Left ventricle myocardium (tissue), 1 donor: ENCODE results near the genes BASP1 and PRDM9.

GRCh38 chr5:17077949-17078245, 139.5 kb upstream of the BASP1 start:
- PRO-cap = no peak

GRCh38 chr5:17217188-17217962, at the start of gene BASP1:
BASP1 (plus strand) TSS chr5:17217631.
- PRO-cap = unidirectional peak, plus-strand start at chr5:17217631

DNA sequence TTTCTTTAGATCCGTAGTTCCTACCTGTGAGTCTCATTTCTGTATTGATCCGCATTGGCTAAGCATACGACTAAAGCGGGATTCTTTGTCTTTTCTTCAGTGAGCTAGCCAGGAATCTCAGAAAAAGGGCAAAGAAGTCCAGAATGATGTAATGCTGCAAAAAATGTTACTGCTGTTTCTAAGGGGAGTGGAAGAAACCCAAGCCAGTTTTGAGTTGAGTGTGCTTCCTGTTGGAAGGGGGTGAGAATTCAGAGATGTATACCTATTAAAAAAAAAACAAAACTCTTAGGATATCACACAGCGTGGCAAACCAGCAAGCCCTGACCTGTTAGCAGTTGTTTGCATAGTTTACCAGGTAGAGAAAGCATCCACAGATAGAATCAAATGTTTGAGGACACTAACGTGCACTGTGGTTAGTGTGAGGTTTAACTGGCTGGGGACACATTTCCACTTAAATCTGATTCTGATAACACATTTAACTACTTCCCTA, 11.4 kb downstream of the BASP1 start:
- PRO-cap = no peak

GRCh38 chr5:17269117-17269681, 51.8 kb downstream of the BASP1 start:
- PRO-cap = no peak

DNA sequence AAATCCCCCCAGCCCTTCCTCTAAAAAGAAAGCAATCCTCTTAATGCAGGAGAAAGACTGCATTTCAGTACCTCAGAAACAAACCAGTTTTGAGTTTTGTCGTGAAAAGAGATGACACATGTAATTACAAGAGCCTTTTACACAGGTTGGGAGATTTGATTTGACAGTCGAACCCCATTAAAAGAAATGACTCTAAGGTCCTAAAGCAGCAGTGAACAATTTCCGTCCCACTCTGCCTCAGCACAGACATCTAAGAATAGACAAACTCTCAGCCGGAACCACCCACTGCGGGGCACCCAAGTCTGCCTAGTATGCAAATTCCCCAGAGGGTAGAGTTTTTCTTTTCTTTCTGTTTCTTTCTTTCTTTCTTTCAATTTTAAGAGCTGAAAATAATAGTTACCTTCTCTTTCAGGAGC, 64.9 kb downstream of the BASP1 start:
- PRO-cap = no peak

- PRO-cap = no peak
Observed at GRCh38 chr5:17317581-17318210, 100.3 kb downstream of the BASP1 start.

- PRO-cap = no peak
Observed at GRCh38 chr5:17443803-17444258, 48.0 kb downstream of the H3Y2 start.

- PRO-cap = no peak
Observed at GRCh38 chr5:19184132-19184420, 803.9 kb downstream of the CDH18 start.

DNA sequence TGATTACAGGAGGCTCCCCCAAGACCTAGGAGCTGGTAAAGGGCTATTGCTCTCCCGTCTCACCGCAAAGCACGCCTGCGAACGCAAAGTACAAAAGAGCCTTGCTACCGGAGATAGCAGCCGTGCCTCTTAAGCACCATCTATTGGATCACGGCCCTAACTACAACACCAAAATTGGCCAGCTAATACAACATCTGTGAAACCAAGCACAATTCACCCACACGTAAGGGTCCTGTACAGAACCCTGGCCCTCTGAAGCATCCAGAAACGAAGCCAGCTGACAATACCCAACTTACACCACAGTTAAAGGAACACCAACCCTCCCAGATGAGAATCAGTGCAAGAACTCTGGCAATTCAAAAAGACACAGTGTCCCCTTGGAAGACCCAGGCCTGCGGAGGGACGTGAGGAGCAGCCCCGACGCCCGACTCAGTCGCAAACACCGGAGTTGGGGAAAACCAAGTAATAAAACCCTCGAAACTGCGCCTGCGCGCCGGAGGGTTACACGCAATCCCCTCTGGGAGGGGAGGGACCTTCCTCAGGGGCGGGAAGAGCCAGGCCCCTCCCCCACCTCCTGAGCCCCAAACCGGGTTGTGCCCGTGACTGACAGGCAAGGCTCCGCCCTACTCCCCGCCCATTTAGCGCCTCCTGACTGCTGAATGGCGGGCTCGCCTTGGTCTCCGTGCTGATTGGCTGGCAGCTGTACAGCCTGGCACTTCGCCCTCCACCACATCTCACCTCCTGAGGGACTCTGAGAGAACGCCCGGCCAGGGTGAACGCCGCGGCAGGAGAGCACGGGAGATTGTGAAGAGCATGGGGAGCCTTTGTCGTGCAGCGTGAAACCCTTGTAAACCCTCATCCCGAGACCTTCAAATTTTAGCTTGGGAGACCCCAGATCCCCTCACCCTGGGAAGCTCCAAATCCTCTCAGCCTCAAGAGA, at the start of gene PRDM9:
PRDM9 (plus strand) TSS at position 744 of the 940 bp plus-strand sequence.
- PRO-cap = bidirectional peak, plus-strand start at position 770 of the sequence, minus-strand start at position 441 of the sequence

GRCh38 chr5:25445305-25446349, 800.8 kb upstream of the CDH10 start:
- PRO-cap = no peak

DNA sequence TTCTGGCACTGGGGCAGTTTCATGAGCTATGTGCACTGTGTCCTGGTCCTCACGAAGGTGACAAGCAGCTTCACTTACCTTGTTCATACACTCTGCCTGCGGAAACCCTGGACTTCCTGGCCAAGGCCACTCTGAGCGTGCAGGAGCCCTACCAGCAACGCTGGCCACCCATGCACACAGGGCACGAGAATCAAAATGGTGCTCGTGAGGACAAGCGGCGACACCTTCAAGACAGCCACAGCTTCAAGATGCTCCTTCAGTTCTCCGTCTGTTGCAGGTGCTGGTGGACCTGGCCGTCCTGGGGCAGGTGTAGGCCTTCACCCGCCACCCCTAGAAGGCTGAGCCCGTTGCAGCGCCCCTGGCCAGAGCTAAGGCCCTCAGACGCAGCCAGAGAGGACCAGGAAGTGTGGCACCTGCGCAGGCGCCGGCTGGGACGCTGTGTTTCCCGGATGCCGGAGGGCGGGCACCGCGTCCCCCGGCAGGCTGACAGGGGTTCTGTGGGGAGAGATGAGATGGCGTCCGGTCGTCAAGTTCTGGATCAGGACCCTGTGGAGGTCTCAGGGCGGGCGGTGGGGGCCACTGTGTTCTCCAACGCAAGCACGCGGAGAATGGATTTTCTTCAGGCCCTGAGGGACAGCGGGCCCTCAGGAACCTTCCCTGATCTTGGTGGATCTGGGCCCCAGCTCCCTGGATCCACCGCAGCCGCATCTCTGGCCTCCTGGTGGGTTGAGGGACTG, 1770.7 kb upstream of the CDH9 start:
- PRO-cap = no peak

- PRO-cap = no peak
Observed at GRCh38 chr5:29382590-29383051, 1810.9 kb upstream of the CDH6 start.

DNA sequence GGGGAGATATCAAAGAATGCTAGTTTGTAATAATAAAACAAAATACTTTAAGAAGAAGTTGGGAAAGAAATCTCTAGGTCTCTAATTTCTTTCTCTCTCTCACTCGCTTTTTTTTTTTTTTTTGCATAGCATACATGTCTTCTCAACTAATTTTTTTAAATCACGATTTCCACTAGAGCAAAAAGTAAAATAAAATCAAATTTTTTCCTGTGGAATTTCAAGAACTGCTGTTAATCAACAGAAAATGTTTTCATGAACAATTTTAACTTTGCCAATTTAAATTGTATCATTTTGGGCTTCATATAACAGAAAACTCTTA, 970.5 kb upstream of the CDH6 start:
- PRO-cap = no peak

GRCh38 chr5:31193944-31194146, 359 bp downstream of the CDH6 start:
- PRO-cap = unidirectional peak, plus-strand start at chr5:31194023

- PRO-cap = no peak
Observed at GRCh38 chr5:31556306-31556818, 24.3 kb downstream of the C5orf22 start.

DNA sequence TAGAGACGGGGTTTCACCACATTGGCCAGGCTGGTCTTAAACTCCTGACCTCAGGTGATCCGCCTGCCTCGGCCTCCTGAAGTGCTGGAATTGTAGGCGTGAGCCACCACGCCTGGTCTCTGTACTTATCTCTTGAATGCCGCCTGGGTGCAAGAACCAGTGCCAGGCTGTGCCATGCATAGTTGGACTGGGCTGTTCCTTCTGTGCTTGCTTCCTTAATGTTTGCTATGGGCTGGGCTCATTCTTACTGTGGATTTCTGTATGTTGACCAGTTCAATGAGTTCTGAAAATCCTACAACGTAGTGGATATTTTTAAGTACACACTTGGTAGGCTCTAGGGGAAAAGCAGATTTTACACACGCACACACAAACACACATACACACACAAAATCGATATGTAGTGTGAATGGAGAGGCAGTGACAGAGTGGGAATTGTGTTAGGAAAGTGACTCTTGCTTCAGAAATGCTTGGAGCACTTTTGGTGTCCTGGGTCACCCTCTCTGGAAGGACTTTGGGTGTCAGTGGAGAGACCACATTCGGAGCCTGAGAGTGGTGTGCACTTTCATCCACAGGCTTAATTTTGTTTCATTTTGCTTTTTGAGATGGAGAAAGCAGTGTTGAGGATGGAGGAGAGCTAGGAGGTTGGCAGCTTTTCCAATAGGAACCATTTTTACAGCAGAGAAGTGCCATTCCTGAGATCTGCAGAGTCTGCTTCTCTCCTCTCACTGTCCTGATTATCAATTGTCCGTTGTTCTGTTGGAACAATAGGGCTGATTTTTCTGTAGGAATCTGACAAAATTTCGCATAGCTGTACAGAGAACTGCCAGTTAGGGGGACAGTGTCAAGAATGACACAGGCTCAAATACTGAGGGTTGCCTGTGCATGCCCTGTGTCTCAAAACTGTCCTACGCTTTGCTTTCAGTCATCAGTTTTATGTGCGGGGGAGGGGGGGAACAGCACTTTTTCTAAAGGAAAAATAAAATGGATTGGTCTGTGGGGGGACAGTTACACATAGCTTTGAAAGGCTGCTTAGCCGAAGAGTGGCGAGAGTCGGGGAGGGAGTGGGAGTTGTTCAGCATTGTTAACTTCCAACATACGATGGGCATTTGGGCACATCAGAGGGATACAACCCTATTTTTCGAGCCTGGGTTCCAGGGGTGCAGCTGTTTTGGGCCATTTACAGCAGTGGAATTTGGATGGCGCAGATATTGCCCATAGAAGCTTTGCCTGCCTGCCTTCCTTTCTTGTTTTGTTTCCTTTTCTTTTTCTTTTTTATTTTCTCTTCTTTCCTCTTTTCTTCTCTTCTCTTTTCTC, 248.4 kb downstream of the PDZD2 start:
- PRO-cap = no peak

- PRO-cap = no peak
Observed at GRCh38 chr5:31935788-31936604, 238.1 kb downstream of the GOLPH3 start.

DNA sequence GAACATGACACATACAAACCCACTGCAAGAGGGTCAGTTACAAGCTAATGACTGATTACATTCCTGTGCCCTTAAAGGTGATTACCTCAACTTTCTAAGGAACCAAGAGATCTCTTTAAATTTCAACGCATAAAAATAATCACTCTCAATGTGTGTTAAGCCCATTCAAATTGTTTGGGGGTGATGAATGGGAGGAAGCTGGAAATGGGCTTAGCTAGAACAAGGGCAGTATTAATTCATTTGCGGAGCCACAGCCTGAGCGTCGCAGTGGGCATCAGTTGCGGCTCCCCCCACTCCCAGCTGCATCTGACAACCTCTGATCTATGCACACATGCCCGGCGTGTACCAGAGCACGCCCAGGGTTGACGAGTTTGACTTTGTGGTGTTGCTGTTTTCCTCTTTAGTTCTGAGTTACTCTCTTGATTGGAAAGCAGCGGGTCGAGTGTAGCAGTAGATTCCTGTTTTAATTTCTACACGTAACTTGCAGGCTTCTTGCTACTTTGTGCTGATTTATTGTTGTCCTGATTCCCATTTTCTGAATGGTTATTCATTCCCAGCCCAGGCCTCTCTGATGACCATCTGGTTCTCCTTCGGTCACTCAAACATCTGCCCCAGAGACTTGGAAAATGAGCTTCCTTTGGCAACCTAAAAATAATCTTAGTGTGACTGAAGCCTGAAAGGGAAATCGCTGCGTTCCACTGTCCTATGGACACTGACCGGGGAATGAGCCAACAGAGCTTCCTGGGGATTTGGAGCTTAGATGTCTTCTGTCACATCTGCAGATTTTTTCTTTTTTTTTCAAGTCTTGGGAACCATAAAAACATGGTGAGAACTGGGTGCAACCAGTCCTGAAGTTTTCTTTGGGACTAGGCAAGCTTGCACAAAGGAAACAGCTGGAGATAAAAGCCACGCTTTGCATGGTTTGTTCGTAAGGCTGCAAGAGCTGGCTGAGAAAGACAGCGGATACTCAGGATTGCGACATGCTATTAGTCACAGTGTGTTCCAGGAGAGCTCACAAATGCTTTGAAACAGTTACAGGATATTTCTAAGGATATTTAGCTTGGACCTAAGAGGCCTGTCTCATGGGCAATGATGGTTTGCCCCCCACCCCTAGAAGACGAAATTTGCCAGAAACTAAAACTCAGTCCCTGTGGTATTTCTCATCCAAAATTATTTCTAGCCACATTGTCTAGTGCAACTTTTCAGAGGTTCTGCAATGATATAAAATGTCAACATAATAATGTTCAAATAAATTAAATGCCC, 146.4 kb downstream of the GOLPH3 start:
- PRO-cap = no peak

GRCh38 chr5:32134736-32135438, 39.2 kb downstream of the GOLPH3 start:
- PRO-cap = no peak

DNA sequence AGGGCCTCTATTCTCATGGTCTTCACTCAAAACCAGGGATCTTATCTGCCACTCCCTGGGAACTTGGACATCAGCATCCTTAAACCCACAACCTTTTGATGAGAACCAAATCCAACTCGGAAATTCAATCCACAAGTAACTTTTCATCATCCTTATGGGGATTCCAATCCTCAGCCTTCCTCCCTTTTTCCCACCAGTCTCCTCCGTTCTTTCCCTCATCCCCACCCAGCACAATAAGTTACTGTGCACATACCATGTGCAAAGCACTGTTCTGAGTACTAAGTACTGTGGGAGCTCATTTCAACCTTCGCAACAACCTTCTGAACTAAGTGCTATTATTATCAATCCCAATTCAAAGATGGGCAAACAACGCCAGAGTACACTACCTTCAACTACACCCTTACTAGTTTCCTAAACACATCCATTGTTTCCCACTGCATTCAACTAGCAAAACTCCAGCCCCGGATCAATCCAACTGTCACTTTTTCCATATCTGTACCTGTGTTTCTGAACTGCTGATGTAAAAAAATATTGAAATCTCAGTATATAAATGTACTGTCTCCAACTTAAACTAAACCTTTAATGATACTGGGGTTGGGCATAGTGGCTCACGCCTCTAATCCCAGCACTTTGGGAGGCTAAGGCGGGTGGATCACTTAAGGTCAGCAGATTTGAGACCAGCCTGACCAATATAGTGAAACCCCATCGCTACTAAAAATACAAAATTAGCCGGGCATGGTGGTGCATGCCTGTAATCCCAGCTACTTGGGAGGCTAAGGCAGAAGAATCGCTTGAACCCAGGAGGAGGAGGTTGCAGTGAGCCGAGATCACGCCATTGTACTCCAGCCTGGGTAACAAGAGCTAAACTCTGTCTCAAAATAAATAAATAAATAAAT, 16.8 kb downstream of the GOLPH3 start:
- PRO-cap = no peak